Renal cortical epithelial cell (primary cell): ENCODE data around the gene SENP5.

DNA sequence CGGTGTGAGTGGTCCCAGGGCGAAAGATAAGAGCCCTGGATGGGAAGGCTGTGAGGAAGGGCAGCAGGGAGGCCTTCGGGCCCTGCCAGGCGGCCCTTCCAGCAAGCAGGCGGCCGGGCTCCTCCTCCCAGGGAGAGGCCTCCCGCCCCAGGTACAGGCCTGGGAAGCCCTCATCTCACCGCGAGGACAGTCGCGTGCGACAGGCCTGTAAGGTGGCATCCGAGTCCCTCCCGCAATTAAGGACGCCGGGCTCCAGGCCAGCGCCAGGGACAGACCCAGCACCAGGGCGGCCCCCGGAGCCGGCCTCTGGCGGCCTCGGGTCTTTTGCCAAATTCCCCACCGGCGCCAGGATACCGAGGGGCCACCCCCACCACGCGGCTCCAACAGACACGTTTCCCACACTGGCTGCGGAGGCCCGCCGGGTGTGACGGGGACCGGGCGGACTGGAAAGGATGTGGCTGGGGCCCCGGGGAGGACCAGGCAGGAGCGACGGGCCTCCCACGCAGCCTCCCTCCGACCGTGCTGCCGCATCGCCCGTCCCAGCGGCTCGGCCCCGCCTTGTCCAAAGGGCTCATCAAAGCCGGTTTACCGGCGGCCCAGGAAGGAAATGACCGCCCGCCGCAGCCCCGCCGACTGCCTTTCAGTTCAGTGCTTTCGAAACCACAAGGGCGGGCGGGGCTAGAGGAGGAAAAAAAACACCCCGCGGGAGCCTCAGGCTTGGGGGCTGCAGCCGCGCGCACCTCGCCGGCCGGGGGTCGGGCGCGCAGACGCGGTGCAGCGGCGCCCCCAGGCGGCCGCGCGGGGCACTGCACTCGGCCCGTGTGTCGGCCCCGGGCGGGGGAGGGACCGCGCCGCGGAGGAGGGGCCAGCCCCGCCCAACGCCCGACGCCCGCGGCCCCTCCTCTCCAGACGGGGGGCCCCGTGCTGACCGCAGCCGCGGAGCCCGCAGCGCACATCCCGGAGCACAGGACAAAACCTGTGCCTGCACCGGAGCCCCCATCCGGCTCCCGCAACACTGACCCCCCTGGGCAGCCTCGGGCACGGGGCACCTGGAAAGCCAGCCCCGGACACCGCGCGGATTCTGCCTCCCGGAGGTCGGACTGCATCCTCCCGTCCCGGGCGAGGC is 11.2 kb downstream of the XXYLT1 start:
- RRBS: 2% methylated on average over 33 of the region's 113 CpGs

DNA sequence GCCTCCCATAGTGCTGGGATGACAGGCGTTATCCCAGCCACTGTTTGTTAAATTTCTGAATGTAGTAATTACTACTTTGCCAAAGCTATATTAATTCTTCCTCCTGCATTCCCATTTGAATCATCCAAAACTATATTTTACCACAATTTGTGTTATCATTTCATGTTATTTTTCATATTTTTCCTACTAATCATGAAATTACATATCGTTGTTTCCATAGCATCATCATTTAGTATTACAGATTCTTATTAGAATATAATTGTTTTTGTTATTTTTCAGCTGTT is 74.5 kb downstream of the ACAP2 start:
- RRBS: no CpG with 5 or more reads among the region's 2 CpGs

GRCh38 chr3:195369075-195369732 is 73.6 kb downstream of the ACAP2 start:
- RRBS: no CpG with 5 or more reads among the region's 3 CpGs

GRCh38 chr3:195584250-195584738 is 554 bp upstream of the APOD start:
- RRBS: no CpG with 5 or more reads among the region's 8 CpGs

GRCh38 chr3:195614742-195615017 is 30.9 kb upstream of the APOD start:
- RRBS: 11% methylated on average over 3 of the region's 5 CpGs

- RRBS: no CpG with 5 or more reads among the region's 13 CpGs
Measured at GRCh38 chr3:195682143-195682810, 38.5 kb upstream of the MUC20 start.

GRCh38 chr3:195809306-195810521 is 2.0 kb downstream of the MUC4 start:
- RRBS: 80% methylated on average over 6 of the region's 40 CpGs

DNA sequence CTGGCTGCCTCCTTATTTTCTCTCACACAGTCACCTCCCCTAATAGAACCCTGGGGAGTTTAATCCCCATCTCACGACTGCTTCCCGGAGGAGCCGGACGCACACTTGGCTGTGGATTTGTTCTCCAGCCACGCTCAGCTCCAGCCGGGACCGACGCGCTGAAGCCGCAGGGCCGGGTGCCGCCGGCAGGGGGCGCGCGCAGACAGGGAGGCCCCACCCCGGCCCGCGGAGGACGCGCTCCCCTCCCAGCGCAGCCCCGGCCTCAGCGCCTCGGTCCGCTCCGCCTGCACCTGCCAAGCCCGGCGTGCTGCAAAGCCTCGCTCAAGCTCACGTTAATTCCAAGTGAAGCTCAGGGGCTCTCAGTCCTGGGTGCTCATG is 37.9 kb upstream of the MUC4 start:
- RRBS: 24% methylated on average over 19 of the region's 31 CpGs

- RRBS: 35% methylated on average over 9 of the region's 33 CpGs
Measured at GRCh38 chr3:195863054-195864157, 44.9 kb downstream of the TNK2 start.

- RRBS: 1% methylated on average over 81 of the region's 137 CpGs
Measured at GRCh38 chr3:195908759-195909827, 742 bp upstream of the TNK2 start.

GRCh38 chr3:195911763-195912371 is 3.5 kb upstream of the TNK2 start:
- RRBS: no CpG with 5 or more reads among the region's 9 CpGs

DNA sequence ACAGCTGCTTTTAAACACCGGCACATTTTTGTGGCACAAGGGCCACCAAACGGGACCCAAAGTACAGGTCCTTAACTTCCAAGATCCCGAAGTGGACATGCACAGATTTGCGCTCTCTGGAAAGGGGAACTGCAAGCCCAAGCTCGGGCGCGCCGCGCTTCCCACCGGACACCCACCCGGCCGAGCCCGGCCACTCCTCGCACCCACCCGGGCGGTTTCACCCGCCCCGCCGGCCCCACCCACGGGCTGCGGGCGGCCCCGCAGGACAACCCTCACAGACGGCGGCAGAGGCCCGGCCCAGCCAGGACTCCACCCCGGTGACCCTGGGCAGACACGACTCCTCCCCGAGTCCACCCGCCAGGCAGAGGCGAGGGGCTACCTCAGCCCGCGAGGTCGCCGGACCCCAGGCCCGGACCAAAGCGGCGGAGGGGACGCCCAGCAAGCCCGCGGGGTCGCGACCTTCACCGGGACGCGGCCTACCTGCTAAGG is 81.2 kb upstream of the TNK2 start:
- RRBS: no CpG with 5 or more reads among the region's 46 CpGs

DNA sequence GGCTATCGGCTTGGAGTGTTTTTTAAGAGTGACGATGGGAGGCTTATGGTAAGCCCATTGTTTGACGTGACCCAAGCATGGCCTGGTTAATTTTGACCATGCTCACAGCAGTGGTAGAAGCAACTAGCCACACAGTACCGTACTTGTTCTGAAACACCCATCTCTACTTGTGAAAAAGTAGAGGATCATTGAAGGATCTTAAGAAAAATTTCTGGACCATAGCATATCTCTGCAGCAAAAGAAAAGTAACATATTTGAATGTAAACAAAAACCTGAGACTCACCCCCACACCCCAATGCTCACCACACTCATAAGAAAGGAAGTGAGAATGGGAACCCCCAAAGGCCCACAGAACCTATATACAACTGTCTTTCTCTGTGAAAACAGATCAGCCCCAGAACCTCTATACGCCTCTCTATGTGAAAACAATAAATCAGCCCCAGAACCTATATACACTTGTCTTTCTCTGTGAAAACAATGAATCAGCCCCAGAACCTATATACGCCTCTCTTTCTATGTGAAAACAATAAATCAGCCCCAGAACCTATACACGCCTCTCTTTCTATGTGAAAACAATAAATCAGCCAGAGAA is 33.8 kb upstream of the TFRC start:
- RRBS: no CpG with 5 or more reads among the region's 7 CpGs

DNA sequence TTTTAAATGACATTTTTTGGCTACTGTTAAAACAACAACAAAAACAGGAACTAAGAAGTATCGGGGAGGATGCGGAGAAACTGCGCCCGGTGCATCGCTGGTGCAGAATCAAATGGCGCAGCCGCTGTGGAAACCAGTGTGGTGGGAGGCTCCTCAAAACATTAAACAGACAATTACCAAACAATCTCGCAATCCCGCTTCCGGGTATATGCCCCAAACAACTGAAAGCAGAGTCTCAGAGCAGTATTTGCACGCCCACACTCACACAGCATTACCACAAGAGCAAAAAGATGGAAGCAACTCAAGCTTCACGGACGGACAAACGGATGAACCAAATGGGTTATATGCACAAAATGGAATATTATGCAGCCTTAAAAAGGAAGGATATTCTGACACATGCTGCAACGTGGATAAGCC is 40.3 kb downstream of the ZDHHC19 start:
- RRBS: no CpG with 5 or more reads among the region's 15 CpGs

- RRBS: no CpG with 5 or more reads among the region's 6 CpGs
Measured at GRCh38 chr3:196177874-196178384, 33.3 kb downstream of the ZDHHC19 start.

- RRBS: no CpG with 5 or more reads among the region's 9 CpGs
Measured at GRCh38 chr3:196425820-196426300, 6.4 kb downstream of the UBXN7 start.

DNA sequence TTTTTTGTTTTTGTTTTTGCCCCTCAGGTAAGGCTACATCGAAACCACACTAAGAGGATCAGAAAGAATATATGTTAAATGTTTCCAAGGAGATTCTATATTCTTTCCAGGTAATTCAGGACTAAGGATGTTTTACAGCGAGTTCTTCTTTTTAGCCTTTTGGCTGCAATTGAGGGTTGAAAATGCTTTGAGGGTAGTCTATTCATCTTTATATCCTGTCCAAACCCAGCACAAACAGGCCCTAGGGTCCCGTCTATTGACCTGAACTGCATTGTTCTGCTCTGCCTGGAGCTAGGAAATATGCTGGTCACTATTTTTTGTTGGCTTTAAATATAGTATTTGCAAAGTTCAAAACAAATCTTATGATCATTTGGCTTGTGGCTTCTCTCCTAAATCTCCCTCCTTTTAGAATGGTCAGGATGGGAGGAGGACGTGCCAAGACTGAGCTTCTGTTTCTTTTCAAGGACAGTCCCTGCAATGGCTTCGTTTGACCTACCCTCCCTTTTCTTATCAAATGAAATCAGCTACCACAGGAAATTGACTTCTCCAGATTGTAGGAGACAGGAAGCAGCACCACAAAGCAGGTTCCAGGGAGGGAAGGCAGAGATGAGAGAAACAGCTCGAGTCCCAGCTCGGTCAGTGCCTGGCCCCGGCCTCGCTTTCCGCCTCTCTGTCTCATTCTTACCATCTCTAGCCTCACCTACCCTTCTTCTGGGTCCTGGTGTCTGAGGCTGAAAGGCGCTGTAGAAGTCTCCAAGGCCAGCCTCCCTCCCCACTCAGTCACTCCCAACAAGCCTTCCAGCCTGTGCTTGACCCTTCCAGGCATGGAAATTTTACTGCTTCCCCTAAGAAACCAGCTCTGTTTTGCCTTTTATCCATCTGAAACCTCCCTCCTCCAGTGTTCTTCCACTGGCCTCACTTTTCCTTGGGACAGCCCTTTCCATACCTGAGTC is 27.5 kb upstream of the NRROS start:
- RRBS: no CpG with 5 or more reads among the region's 11 CpGs

DNA sequence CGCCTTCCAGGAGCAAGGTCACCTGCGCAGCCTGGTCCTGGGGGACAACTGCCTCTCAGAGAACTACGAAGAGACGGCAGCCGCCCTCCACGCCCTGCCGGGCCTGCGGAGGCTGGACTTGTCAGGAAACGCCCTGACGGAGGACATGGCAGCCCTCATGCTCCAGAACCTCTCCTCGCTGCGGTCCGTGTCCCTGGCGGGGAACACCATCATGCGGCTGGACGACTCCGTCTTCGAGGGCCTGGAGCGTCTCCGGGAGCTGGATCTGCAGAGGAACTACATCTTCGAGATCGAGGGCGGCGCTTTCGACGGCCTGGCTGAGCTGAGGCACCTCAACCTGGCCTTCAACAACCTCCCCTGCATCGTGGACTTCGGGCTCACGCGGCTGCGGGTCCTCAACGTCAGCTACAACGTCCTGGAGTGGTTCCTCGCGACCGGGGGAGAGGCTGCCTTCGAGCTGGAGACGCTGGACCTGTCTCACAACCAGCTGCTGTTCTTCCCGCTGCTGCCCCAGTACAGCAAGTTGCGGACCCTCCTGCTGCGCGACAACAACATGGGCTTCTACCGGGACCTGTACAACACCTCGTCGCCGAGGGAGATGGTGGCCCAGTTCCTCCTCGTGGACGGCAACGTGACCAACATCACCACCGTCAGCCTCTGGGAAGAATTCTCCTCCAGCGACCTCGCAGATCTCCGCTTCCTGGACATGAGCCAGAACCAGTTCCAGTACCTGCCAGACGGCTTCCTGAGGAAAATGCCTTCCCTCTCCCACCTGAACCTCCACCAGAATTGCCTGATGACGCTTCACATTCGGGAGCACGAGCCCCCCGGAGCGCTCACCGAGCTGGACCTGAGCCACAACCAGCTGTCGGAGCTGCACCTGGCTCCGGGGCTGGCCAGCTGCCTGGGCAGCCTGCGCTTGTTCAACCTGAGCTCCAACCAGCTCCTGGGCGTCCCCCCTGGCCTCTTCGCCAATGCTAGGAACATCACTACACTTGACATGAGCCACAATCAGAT is 20.8 kb downstream of the NRROS start:
- RRBS: 85% methylated on average over 5 of the region's 65 CpGs

- RRBS: no CpG with 5 or more reads among the region's 26 CpGs
Measured at GRCh38 chr3:196662003-196662986, 22.8 kb downstream of the NRROS start.

- RRBS: 1% methylated on average over 36 of the region's 62 CpGs
Measured at GRCh38 chr3:196867236-196868028, at the start of gene SENP5. Gene SENP5 (plus strand): TSS chr3:196867920.